ENCODE results near the gene DOCK6.

- PRO-cap, result no peak
CAGE:
- cytosol, long polyA minus RNA, result no peak
- cytosol, long polyA plus RNA, result no peak
- long polyA plus RNA, result no peak
- nucleus, long polyA minus RNA, result no peak
- nucleus, long polyA plus RNA, result no peak
Observed at GRCh38 chr19:10552344-10552927, 8.7 kb downstream of the ATG4D start.

- PRO-cap, result no peak
CAGE:
- cytosol, long polyA minus RNA, result no peak
- cytosol, long polyA plus RNA, result no peak
- long polyA plus RNA, result no peak
- nucleus, long polyA minus RNA, result no peak
- nucleus, long polyA plus RNA, result no peak
Observed at GRCh38 chr19:10552928-10553565, 9.3 kb downstream of the ATG4D start.

DNA sequence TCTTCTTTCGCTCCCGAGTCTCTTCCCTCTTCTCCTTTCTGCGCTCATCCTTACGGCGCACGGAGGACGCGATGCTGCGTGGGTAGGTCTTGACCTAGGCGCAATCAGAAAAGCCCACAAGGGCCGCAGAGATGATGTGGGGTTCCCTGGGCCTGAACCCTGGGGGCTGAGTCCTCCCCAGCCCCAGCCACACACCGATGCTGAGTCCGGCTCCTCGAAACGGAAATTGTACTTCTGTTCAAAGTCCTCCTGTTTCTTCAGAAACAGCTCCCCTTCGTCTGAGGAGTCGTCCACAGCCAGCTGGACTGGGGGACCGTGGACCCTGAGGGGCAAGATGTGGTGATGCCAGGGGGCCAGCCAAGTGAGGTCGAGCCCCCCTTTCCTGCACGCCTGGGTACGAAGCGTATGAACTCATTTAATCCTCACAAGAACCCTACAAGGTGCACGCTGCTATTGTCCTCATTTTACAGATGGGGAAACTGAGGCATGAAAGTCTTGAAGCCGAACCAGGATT lies 6.1 kb downstream of the KRI1 start:
- PRO-cap, result no peak
CAGE:
- cytosol, long polyA minus RNA, result no peak
- cytosol, long polyA plus RNA, result no peak
- long polyA plus RNA, result no peak
- nucleus, long polyA minus RNA, result no peak
- nucleus, long polyA plus RNA, result no peak

DNA sequence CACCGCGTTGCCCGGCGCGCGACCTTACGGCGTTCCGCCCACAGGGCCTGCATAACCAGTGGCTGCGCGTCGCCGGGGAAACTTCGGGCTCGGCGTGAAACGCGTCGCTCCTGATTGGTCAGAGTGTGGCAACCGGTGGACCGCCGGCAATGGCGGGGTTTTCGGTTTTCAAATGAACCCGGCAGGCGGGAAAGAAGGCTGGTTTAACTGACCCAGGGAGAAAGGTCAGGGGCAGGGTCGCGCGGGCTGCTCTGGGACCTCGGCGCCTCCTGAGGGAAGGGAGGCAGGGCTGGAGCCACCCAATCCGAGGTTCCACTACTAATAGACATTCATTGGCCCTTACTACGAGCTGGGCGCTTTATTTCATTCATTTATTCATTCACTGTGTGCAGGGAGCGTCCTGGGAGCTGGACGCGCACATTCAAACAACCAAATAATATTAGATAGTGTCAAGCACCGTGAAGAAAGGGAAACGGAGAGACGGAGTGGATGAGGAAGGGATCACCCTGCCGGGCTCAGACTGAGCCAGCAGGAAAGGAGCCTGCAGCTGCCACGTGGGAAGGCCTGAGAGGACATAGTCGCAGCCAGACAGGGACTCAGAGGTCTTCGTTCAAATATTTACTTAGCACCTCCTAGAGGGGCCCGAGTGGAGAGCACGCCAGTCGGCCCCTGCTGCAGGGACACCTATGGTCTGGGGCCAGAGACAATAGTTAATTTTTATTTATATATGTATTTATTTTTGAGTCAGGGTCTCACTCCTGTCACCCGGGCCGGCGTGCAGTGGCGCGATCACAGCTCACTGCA lies 519 bp upstream of the CDKN2D start:
- PRO-cap, result bidirectional peak, plus-strand start at position 171 of the sequence, minus-strand start outside the sequence; bidirectional peak, plus-strand start at position 550 of the sequence, minus-strand start at position 576 of the sequence
CAGE:
- cytosol, long polyA minus RNA, result no peak
- cytosol, long polyA plus RNA, result no peak
- long polyA plus RNA, result no peak
- nucleus, long polyA minus RNA, result no peak
- nucleus, long polyA plus RNA, result no peak

DNA sequence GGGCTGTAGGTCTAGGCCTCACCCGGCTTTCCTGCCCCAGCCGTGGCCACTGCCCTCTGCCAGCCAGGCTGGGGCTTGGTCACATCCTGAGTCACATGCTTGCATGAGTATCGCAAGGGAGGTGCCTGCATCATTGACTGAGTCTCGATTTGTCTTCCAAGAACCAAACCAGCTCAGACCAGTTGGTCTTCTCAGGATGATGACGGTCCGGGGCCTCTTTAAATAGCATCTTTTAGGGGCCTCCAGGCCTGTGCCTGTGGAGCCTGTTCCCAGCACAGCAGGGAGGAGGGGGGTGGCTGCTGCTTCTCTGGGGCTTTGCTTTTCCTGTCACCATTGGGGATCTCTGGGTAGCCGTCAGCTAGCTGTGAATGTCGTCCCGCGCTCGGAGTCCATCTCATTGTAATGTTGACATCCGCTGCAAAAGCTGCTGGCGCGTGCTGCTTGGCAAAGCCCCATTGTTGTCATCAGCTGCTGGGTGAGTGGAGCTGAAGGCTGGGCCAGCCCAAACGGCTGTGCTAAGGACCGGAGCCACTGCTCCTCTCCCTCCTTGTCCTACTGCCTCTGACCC lies 14.5 kb upstream of the QTRT1 start:
- PRO-cap, result no peak
CAGE:
- cytosol, long polyA minus RNA, result no peak
- cytosol, long polyA plus RNA, result no peak
- long polyA plus RNA, result no peak
- nucleus, long polyA minus RNA, result no peak
- nucleus, long polyA plus RNA, result no peak

DNA sequence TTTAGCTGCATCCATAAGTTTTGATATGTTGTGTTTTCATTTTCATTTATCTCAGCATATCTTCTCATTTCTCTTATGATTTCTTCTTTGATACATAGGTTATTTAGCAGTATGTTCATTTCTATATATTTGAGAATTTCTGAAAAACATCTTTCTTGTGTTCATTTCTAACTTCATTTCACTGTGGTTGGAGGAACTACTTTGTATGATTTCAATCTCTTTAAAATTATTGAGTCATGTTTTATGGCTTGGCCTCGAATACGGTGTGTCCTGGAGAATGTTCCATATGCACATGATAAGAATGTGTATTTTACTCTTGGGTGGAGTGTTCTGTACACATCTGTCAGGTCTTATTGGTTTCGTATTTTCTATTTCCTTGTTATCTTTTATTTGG lies 22.9 kb downstream of the DNM2 start:
- PRO-cap, result no peak
CAGE:
- cytosol, long polyA minus RNA, result no peak
- cytosol, long polyA plus RNA, result no peak
- long polyA plus RNA, result no peak
- nucleus, long polyA minus RNA, result no peak
- nucleus, long polyA plus RNA, result no peak

DNA sequence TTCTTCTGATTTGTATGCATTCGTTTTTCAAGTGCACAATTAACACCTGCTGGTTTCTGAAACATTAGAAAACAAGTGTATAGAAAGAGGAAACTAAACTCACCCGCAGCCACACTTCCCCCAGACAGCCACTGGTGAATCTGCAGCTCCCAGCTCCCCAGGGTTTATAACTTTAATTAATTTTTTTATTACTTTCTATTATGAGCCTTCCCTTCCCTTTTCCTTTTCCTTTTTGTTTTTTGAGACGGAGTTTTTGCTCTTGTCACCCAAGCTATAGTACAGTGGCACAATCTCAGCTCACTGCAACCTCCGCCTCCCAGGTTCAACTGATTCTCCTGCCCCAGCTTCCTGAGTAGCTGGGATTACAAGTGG lies 58.7 kb downstream of the TMED1 start:
- PRO-cap, result no peak
CAGE:
- cytosol, long polyA minus RNA, result no peak
- cytosol, long polyA plus RNA, result no peak
- long polyA plus RNA, result no peak
- nucleus, long polyA minus RNA, result no peak
- nucleus, long polyA plus RNA, result no peak

DNA sequence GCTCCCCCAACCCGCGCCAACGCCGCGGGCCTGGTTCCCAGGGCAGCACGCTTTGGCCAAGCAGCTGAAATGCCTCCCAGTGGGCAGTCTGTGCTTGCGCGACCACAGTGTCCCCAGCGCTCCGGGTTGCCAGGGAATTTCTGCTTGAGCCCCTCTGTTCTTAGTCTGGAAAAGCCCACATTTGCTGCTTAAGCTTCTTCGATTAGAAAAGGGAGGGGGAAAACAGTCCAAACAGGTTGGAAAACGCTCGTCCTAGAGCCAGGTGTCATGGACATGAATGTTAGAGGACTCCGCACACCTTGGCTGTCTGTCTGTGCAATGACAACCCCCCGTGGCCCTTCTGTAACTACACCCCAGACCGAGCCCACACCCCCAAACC lies 39.2 kb downstream of the TMED1 start:
- PRO-cap, result no peak
CAGE:
- cytosol, long polyA minus RNA, result no peak
- cytosol, long polyA plus RNA, result no peak
- long polyA plus RNA, result no peak
- nucleus, long polyA minus RNA, result no peak
- nucleus, long polyA plus RNA, result no peak

- PRO-cap, result no peak
CAGE:
- cytosol, long polyA minus RNA, result no peak
- cytosol, long polyA plus RNA, result no peak
- long polyA plus RNA, result no peak
- nucleus, long polyA minus RNA, result no peak
- nucleus, long polyA plus RNA, result no peak
Observed at GRCh38 chr19:10803404-10804053, 32.5 kb downstream of the TMED1 start.

- PRO-cap, result no peak
CAGE:
- cytosol, long polyA minus RNA, result no peak
- cytosol, long polyA plus RNA, result no peak
- long polyA plus RNA, result no peak
- nucleus, long polyA minus RNA, result no peak
- nucleus, long polyA plus RNA, result no peak
Observed at GRCh38 chr19:10876272-10877030, 5.1 kb downstream of the CARM1 start.

DNA sequence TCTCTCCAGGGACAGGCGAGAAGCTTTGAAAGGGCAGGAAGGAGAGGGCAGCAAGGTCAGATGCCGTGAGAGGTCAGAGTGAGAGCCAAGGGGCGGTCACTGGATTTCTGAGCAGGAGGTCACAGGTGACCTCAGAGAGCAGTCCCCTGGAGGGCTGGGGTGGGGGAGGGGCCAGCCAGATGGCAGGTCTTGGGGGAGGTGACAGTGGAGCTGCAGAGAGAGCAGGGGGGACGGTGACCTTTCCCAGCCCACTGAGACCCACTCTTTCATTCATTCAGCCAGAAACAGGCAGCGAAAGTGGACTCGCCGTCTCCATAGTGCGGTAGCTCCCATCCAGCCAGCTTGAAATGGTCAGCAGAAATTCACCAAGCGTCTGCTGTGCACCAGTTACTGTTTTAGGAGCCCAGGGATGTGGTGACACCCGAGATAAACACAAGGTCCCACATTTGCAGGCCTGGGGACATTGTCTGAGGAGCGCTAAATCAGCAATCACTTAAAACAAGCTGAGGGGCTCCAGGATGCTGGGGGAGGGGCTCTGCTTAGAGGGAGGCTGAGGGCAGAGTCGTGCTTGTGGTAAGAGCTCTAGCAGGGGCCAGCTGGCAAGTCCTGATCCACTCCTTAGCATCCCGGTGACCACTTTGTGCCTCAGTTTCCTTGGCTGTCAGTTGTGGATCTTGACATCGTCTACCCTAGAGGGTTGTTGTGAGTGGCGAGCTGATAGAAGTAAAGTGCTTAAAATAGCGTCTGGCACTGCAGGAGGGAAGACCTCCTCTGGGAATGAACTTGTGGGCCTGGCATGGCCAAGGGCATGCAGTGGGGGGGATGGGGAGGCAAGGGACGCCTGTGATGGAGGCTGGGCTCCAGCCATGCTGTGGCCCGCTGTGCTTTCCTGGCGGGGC lies 10.4 kb downstream of the CARM1 start:
- PRO-cap, result no peak
CAGE:
- cytosol, long polyA minus RNA, result no peak
- cytosol, long polyA plus RNA, result no peak
- long polyA plus RNA, result no peak
- nucleus, long polyA minus RNA, result no peak
- nucleus, long polyA plus RNA, result no peak

GRCh38 chr19:10907925-10908536 lies 20.4 kb downstream of the YIPF2 start:
- PRO-cap, result no peak
CAGE:
- cytosol, long polyA minus RNA, result no peak
- cytosol, long polyA plus RNA, result no peak
- long polyA plus RNA, result no peak
- nucleus, long polyA minus RNA, result no peak
- nucleus, long polyA plus RNA, result no peak

- PRO-cap, result no peak
CAGE:
- cytosol, long polyA minus RNA, result no peak
- cytosol, long polyA plus RNA, result no peak
- long polyA plus RNA, result no peak
- nucleus, long polyA minus RNA, result no peak
- nucleus, long polyA plus RNA, result no peak
Observed at GRCh38 chr19:11061825-11062504, 27.3 kb upstream of the LDLR start.

DNA sequence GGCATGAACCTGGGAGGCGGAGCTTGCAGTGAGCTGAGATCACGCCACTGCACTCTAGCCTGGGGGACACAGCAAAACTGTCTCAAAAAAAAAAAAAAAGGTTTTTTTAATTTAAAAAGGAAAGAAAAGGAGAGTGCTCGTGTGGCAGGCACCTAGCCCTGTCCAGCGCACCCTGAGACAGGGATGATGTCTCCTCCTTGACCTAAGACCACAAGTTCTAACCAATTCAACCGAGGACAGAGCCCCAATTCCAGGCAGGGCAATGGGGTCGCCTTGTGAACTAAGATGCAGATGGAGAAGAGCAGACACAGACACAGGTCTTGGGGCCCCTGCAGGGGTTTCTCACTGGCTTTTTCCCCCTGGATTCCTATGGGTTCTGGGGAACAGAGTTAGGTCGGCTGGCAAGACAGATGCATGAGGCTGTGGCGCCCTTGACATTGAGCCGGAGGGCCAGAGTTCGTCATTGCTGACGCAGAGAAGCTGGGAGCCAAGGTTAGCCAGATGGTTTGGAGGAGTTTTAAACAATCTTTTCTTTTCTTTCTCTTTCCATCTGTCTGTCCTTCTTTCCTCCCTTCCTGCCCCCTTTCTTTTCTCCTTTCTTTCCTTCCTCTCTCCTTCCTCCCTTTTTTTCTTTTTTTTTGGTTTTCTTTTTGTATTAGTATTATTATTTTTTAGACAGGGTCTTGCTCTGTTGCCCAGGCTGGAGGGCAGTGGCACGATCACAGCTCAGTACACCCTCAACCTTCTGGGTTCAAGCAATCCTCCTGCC lies 13.4 kb upstream of the LDLR start:
- PRO-cap, result no peak
CAGE:
- cytosol, long polyA minus RNA, result no peak
- cytosol, long polyA plus RNA, result no peak
- long polyA plus RNA, result no peak
- nucleus, long polyA minus RNA, result no peak
- nucleus, long polyA plus RNA, result no peak

DNA sequence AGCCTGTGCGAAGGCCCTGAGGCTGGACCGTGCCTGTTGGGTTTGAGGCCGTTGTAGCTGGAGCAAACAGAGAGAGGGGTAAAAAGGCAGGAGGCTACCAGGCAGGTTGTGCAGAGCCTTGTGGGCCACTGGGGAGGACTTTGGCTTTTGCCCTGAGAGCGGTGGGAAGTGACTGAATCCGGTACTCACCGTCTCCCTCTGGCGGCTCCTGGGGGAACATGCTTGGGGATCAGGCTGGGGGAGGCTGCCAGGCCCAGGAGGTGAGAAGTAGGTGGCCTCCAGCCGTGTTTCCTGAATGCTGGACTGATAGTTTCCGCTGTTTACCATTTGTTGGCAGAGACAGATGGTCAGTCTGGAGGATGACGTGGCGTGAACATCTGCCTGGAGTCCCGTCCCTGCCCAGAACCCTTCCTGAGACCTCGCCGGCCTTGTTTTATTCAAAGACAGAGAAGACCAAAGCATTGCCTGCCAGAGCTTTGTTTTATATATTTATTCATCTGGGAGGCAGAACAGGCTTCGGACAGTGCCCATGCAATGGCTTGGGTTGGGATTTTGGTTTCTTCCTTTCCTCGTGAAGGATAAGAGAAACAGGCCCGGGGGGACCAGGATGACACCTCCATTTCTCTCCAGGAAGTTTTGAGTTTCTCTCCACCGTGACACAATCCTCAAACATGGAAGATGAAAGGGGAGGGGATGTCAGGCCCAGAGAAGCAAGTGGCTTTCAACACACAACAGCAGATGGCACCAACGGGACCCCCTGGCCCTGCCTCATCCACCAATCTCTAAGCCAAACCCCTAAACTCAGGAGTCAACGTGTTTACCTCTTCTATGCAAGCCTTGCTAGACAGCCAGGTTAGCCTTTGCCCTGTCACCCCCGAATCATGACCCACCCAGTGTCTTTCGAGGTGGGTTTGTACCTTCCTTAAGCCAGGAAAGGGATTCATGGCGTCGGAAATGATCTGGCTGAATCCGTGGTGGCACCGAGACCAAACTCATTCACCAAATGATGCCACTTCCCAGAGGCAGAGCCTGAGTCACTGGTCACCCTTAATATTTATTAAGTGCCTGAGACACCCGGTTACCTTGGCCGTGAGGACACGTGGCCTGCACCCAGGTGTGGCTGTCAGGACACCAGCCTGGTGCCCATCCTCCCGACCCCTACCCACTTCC lies 24.3 kb downstream of the SPC24 start:
- PRO-cap, result no peak
CAGE:
- cytosol, long polyA minus RNA, result no peak
- cytosol, long polyA plus RNA, result no peak
- long polyA plus RNA, result no peak
- nucleus, long polyA minus RNA, result no peak
- nucleus, long polyA plus RNA, result no peak

GRCh38 chr19:11241191-11242452 lies 2.2 kb downstream of the ANGPTL8 start:
- PRO-cap, result no peak
CAGE:
- cytosol, long polyA minus RNA, result no peak
- cytosol, long polyA plus RNA, result no peak
- long polyA plus RNA, result no peak
- nucleus, long polyA minus RNA, result no peak
- nucleus, long polyA plus RNA, result no peak

DNA sequence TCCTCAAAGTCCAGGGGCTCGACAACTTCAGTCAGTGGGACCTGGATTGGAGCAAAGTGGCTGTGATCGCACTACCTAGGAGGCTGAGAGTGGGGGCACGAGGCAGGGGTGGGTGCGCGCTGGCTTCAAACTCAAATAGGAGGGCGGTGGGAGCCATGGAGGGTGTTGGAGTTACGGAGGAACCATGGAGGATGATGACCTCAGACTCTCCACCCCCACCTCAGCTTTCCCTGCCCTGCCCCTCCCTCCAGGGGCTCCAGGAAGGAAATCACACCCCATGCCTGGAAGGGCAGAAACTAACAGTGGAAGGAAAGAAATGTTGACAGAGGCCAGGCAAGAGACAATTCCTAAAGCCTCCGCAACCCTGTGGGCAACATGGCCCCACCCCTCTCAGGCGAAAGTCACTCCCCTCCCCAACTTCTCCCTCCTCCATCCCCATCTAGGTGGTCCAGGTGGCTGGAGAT lies 9.4 kb downstream of the DOCK6 start:
- PRO-cap, result no peak
CAGE:
- cytosol, long polyA minus RNA, result no peak
- cytosol, long polyA plus RNA, result no peak
- long polyA plus RNA, result no peak
- nucleus, long polyA minus RNA, result no peak
- nucleus, long polyA plus RNA, result no peak

GRCh38 chr19:11261792-11262905 lies at the start of gene DOCK6:
Gene DOCK6, minus strand, starts transcription at chr19:11262524.
- PRO-cap, result bidirectional peak, plus-strand start at chr19:11262155, minus-strand start at chr19:11262038; bidirectional peak, plus-strand start at chr19:11262408, minus-strand start at chr19:11262506
CAGE:
- cytosol, long polyA minus RNA, result start-site peak on the minus strand at chr19:11262468-11262484, 95 reads
- cytosol, long polyA plus RNA, result start-site peak on the minus strand at chr19:11262428-11262490, 92 and 129 reads in 2 replicates
- long polyA plus RNA, result start-site peak on the minus strand at chr19:11262446-11262500, 673 and 432 reads in 2 replicates
- nucleus, long polyA minus RNA, result start-site peak on the minus strand at chr19:11262438-11262481, 1,878 reads
- nucleus, long polyA plus RNA, result start-site peak on the minus strand at chr19:11262445-11262476, 183 and 155 reads in 2 replicates

- PRO-cap, result no peak
CAGE:
- cytosol, long polyA minus RNA, result no peak
- cytosol, long polyA plus RNA, result no peak
- long polyA plus RNA, result no peak
- nucleus, long polyA minus RNA, result no peak
- nucleus, long polyA plus RNA, result no peak
Observed at GRCh38 chr19:11338773-11339398, 571 bp downstream of the RAB3D start.

GRCh38 chr19:11345580-11345767 lies 594 bp downstream of the TMEM205 start:
- PRO-cap, result no peak
CAGE:
- cytosol, long polyA minus RNA, result no peak
- cytosol, long polyA plus RNA, result no peak
- long polyA plus RNA, result no peak
- nucleus, long polyA minus RNA, result no peak
- nucleus, long polyA plus RNA, result no peak